ENCODE data around the gene TBX4.

DNA sequence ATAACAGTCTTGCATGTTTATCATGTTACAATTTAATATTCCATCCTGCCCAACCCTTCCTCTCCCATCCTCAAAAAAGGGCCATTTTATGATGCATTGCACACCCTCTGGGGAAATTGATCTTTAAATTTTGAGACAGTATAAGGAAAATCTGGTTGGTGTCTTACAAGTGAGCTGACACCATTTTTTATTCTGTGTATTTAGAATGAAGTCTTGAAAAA is 52.5 kb downstream of the TUBD1 start:
- PRO-cap: no peak

DNA sequence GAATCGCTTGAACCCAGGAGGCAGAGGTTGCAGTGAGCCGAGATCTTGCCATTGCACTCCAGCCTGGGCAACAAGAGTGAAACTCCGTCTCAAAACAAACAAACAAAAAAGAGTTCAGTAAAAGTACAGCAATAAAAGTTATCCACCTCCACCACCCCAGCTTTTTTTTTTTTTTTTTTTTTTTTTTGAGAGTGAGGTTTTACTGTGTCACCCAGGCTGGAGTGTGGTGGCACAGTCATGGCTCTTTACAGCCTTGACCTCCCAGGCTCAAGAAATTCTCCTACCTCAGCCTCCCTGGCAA is 48.9 kb downstream of the TUBD1 start:
- PRO-cap: no peak

DNA sequence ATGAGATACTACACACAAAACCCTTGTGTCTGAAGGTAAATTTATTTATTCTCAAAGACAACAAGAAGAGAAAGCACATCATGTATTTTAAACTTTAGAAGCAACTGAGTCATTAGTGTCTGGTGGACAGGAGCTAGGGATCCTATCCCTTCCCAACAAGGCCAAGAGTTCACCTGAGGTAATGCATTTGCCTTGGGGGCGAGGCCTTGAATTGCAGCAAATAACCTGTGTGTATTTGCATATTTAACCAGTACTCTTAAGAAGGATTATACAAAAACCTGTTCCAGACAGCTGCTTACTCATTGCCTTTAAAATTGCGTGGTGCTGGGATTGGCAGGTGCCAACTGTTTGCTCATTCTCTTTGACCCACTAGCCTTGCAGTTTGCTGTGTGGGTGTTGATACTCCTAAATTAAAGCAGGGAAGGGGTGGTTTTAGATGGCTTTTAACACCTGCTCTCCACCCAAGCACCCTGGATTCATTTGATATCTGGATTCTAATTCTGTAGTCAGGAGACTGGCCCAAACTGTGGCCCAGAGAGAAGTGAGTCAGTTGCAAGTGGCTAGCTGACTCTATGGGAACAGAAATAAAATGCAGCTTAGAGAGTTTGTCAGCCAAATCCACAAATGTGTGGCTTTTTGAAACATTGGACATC is 47.1 kb downstream of the TUBD1 start:
- PRO-cap: no peak

DNA sequence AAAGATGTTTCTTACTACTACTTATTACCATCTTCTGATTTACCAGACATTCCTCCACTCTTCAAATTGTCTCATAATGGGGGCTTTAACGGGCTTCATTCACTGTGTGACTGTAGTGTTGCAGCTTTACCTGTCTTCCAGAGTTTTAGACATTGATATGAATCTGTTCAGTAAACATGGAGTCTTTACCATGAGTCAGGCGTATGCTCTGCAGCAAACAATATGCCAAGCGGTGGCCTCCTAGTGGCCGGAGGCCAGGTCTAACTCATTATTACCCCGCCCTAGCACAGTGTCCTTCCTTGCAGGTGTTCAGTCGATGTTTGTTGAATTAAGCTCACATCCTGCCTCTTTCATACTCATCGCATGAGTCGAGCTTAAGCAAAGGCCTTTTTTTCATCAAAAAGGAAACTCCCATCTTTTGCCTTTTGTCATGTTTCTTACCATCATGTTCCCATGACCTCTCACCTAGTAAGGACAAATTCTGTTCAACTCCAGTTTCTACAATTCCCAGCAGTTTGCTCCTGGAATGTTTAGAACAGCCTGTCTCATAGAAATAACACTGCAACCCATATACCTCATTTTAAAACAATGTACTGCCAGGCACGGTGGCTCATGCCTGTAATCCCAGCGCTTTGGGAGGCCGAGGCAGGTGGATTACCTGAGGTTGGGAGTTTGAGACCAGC is 39.4 kb downstream of the TUBD1 start:
- PRO-cap: no peak

GRCh38 chr17:59910287-59910657 is 17.4 kb downstream of the RPS6KB1 start:
- PRO-cap: no peak

- PRO-cap: unidirectional peak, plus-strand start at chr17:60078495
These were observed 705 bp downstream of the HEATR6 start for GRCh38 chr17:60077909-60078522.

DNA sequence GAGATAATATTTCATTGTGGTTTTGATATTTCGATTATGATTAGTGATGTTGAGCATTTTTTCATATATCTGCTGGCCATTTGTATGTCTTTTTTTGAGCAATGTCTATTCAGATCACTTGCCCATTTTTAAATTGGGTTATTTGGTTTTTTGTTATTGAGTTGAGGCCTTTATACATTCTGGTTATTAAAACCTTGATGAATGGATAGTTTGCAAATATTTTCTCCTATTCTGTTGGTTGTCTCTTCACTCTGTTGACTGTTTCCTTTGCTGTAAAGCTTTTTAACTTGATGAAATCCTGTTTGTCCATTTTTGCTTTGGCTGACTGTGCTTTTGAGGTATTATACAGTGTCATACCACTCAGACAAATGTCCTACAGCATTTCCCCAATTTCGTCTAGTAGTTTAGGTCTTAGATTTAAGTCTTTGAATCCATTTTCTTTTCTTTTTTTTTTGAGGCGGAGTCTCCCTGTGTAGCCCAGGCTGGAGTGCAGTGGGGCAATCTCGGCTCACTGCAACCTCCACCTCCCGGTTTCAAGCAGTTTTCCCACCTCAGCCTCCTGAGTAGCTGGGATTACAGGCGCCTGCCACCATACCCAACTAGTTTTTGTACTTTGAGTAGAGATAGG is 97.1 kb downstream of the CA4 start:
- PRO-cap: no peak

DNA sequence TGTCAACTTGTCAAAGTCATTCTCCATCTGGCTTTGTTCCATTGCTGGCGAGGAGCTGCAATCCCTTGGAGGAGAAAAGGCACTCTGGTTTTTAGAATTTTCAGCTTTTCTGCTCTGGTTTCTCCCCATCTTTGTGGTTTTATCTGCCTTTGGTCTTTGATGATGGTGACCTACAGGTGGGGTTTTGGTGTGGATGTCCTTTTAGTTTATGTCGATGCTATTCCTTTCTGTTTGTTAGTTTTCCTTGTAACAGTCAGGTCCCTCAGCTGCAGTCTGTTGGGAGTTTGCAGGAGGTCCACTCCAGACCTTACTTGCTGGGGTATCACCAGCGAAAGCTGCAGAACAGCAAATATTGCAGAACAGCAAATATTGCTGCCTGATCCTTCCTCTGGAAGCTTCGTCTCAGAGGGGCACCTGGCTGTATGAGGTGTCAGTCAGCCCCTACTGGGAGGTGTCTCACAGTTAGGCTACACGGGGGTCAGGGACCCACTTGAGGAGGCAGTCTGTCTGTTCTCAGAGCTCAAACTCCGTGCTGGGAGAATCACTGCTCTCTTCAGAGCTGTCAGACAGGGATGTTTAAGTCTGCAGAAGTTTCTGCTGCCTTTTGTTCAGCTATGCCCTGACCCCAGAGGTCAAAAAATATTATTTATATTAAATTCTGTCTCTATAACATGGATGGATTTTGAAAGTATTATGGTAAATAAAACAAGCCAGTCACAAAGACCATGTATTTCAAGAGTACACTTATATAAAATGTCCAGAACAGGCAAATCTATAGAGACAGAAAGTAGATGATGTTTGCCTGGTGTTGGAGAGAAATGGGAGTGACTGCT is 38.1 kb downstream of the APPBP2 start:
- PRO-cap: no peak

GRCh38 chr17:60743711-60744315 is 66.2 kb downstream of the BCAS3 start:
- PRO-cap: bidirectional peak, plus-strand start at chr17:60744065, minus-strand start at chr17:60743858

- PRO-cap: no peak
These were observed 334.2 kb upstream of the TBX2 start for GRCh38 chr17:61065309-61066012.

DNA sequence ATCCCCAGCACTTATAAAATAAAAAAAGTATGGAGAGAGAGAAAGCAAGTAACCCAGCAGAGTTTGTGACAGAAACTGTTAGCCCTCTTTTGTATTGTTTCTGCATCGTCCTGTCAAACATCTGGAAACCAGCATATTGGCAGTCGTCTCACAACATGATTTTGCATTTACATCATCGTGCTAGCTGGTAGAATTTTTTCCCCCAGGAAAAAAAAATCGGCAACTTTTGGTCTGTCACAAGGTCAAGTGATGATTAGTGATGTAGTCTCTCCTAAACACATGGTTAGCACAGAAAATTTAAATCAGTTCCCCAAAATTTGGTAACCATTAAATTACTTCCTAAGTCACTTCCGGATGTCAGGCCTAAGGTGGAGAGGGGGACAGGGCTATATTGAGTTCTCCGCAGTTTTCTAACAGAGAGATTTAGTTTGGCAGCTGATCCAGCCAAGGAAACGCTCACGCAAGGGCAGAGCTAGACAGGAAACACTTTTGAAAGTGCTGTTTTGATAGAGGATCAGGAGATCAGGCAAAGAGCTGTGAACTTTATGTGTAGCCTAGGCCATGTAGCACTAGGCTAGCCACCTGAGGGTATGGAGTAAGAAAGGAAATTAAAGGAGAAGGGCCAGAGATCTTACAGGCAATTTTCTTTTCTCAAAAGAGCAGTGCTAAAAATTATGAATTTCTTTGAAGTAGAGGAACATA is 270.9 kb upstream of the TBX2 start:
- PRO-cap: no peak

DNA sequence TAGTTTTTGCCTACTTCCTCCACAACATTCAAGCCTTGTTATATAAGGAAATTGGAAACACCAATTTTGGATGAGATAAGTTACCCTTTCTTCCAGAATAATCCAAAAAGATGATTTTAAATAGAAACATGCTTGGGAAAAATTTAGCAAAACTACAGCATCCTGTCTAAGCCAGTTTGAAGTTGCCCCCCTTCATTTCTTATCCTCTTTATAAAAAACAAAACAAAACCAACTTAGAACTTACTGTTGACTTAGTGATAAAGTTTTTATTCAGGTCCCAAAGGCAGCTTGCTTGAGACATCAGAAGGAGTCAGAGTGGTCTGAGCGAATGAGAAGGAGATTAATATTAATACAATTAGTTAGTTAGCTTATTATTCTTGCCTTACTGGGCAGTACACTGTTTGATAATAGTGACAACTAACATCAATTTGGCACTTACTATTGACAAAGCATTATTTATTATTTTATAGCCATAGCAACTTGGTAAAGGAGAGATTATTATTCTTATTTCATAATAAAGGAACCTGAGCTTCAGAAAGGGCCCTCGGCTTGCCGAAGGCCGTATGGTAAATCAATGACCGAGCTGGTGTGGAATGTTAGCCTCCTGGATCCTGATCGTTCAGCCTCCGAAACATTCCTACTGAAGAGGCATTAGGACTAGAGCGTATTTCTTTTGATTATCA is 199.6 kb upstream of the TBX2 start:
- PRO-cap: no peak

- PRO-cap: no peak
These were observed 54.6 kb upstream of the TBX2 start for GRCh38 chr17:61345020-61345381.

DNA sequence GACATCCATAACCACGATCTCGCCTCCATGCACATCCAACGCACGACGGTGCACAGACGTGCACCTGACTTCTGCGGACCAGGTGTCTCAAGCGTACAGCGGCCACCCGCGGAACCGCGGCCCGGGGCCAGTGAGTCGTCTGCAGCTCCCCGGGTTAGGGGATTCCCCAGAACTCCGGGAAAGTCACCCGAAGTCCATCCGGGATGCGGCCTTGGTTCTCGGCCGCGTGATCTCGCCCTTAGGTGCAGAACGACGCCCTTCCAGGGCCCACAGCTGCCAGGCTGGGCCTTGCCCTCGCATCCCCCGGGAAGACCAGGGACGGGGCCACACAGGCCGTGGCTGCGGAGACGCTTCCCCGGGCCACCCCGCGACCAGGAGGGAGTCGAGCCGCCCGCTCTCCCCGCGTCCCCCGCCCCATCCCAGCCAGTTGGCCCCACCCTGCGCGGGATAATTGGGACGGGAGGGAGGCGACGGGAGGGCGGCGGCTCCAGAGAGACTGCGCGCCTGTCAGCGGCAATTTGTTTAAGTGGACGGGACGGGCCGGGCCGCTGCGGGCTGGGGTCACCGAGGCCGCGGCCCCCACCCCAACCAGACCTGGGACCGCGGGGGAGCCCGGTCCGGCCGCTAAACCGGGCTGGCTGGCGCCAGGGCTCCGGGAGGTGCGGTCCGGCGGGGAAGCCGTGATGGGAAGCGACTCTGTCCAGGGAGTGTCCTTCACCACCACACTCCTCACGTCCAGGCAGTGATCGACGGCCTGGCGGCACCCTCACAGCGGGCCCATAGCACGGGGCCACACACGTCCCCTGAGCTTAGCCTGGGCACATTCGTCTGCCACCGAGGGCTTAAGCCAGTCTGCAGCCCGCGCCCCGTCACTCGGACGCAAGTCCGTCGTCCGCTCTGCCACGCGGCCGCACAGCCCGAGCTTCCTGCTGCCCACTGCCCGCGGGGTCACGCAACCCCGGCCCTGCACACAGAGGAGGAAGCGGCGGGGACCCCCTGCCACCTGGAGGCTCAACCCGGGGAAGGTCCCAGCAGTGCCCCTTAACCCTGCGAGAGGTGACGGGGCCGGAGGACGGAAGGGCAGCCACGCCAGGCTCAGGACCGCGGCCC is 3.3 kb upstream of the TBX2 start:
- PRO-cap: no peak

DNA sequence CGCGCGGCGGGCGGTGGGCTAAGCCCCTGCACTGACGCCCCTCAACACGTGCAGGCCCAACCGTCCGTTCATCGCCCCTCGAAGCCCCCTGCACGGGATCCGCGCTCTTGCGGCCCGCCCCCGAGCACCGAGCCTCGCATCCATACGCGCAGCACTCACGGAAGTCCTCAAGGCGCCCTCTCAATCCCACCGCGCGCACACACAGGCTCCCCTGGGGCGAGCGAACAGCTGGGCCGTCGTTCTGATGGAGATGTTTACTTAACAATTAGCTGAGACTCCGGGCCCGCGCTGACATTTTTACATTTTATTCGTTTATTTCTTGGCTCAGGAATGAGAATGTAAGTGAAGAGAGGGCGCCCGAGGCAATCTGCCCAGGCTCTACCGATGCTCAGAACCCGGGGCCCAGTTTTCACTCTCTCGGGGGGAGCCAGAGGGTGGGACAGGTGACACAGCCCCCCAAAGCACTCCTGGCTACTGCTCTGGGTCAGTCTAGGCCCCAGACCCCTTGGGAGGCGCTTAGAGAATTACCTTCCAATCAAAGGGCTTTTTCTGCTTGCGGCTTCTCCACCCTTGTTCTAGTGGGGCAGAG is 3.7 kb downstream of the TBX2 start:
- PRO-cap: no peak

- PRO-cap: no peak
These were observed 8.6 kb upstream of the TBX4 start for GRCh38 chr17:61443502-61444154.

- PRO-cap: no peak
These were observed at the start of gene TBX4 for GRCh38 chr17:61452185-61453007. TBX4 (plus strand) TSS chr17:61452422.

DNA sequence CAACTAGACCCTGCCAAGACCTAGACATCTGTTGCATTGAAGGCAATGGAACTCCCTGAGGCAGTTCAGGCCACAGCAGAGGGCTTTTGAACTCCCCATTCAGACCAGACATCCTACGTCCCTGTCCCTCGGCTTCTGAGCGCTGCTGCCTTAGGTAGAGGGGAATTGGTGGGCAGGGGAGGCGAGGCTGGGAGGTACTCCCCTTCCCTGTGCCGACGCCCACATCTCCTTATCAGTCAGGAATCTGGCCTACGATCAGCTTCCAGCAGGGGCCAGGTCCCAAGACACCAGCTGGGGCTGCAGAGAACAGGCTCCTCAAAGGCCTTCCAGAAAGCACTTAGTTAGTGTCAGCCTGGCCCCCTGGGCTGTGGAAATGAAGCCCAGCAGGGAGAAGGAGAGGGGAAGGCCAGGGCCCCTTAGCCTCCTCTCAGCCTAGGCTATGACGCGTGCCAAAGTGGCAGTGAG is 11.0 kb downstream of the TBX4 start:
- PRO-cap: no peak

GRCh38 chr17:61489368-61489722 is 37.1 kb downstream of the TBX4 start:
- PRO-cap: no peak

DNA sequence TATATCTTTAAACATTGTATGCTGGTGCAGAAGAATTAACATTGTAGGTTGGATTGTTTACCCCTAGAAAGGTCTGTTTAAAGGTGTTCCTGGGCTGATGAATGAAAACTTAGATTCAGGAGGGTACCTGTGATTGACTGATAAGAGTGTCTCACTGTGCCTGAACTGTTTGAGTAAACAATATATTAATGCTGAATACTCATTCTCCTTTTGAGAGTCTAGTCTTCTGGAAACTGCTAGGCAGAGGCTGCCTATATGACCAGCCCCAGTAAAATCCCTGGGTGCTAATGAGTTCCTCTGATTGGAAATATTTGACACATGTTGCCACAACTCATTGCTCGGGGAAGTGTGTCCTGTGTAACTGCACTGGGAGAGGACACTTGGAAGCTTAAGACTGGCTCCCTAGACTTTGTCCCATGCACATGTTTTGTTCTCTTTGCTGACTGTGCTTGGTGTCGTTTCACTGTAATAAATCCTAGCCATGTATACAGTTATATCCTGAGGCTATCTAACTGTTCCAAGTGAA is 108.6 kb upstream of the NACA2 start:
- PRO-cap: no peak